Spinal cord (tissue), 3 donors: ENCODE measurements around a stretch of chr9.

- PRO-cap: no peak
- RAMPAGE, long total RNA: no peak
Observed at GRCh38 chr9:86795759-86796578, 151.3 kb downstream of the GAS1 start.

DNA sequence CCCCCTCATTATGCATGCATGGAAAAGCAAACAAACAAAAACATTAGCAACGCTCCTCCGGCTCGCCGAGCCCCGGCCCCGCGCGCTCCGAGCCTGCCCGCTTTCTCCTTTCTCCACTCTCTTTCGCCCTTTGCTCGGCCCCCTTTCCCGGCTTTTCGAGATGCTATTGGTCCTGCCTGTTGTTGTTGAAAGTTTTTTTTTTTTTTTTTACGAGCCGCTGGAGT lies 181 bp upstream of the GAS1 start:
- PRO-cap: no peak
- RAMPAGE, long total RNA: no peak

GRCh38 chr9:87223402-87224085 lies 274.1 kb upstream of the DAPK1 start:
- PRO-cap: no peak
- RAMPAGE, long total RNA: no peak

- PRO-cap: no peak
- RAMPAGE, long total RNA: no peak
Observed at GRCh38 chr9:87405855-87406054, 91.9 kb upstream of the DAPK1 start.

- PRO-cap: no peak
- RAMPAGE, long total RNA: no peak
Observed at GRCh38 chr9:87725528-87725736, 487 bp upstream of the CTSL start.

DNA sequence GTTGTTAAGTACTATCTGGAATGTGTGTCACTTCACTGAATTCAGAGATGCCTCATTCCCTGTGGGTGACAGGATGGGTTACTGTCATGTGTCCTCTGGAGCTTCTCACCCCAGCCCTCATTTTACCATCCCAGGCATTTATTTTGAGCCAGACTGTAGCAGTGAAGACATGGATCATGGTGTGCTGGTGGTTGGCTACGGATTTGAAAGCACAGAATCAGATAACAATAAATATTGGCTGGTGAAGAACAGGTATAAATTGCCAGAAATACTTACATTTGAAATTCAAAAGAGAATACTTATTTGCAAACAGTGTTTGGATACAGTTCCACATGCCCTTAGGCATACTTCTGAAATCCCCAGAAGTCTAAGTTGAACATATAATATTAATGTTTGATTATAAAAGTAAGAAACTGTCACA lies 4.3 kb downstream of the CTSL start:
- PRO-cap: no peak
- RAMPAGE, long total RNA: no peak

- PRO-cap: no peak
- RAMPAGE, long total RNA: no peak
Observed at GRCh38 chr9:87730886-87731540, 5.1 kb downstream of the CTSL start.

DNA sequence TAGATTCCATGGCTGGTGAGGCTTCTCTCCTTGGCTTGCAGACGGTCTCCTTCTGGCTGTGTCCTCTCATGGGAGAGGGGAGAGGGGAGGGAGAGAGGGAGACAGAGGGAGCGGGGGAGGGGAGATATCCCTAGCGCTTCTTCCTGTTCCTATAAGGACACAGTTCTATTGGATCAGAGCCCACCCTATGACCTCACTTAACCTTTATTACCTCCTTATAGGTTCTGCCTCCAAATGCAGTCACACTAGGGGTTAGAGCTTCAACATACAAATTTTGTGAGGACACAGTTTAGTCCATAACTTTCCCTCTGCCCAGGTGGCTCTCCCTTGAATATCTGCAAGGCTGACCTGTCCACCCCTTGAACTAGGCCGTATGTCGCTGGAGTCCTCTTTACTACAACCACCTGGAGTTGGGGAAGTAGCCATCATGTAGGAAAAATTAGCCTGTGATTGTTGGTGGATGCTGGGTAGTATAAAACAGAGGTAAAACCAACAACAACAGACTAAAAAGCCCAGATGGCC lies 60.5 kb downstream of the SPATA31C2 start:
- PRO-cap: no peak
- RAMPAGE, long total RNA: no peak

- PRO-cap: no peak
- RAMPAGE, long total RNA: no peak
Observed at GRCh38 chr9:88090338-88090610, 48.0 kb downstream of the SPATA31C2 start.

DNA sequence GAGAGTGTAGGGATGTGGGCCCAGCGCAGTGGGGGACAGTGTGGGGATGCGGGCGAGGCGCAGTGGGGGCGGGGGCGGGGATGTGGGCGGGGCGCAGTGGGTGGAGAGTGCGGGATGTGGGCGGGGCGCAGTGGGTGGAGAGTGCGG lies 218 bp upstream of the NXNL2 start:
- PRO-cap: no peak
- RAMPAGE, long total RNA: no peak

DNA sequence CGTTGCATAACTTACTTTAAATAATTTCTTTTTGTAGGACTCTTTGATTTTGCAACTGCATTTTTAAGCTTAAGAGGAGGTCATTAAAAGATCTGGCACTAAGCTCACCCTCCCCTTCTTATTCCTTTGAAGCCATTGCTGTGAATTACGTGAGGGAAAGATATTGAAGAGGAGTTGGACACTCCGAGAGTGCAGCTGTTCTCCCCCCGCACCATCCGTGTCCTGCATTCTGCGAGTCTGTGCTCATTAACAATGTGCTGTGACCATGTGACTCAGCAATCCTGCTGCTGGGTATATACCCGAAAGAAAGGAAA lies 39.9 kb downstream of the NXNL2 start:
- PRO-cap: no peak
- RAMPAGE, long total RNA: no peak

DNA sequence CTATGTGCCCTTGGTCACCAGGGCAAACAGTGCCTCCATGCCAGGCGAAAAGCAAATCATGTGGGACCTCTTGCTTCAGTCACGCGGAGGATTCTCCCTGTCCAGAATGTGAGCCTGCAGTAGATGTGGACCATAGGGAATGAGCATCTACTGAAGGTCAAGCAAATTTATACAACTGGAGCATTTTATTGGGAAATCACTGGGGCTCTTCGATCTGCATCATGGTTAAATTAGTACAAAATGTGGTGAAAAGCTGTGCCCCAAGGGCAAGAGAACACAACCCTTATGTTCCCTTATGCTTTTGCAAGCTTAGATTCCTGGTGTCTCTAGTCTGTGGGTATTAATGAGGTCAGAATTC lies 111.5 kb downstream of the NXNL2 start:
- PRO-cap: no peak
- RAMPAGE, long total RNA: no peak

DNA sequence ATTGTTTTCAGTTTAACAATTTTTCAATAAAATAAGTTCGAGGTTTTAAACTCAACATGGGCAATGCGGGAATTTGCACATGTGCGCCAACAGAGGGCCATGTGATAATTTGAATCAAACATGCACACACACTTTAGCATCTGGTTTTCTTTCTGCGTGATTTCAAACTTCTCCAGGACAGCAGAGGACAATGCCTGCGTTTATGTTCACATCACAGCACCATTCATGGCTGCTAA lies 2.9 kb downstream of the SHC3 start:
- PRO-cap: no peak
- RAMPAGE, long total RNA: no peak

- PRO-cap: no peak
- RAMPAGE, long total RNA: no peak
Observed at GRCh38 chr9:89308753-89309500, 2.1 kb upstream of the CKS2 start.

DNA sequence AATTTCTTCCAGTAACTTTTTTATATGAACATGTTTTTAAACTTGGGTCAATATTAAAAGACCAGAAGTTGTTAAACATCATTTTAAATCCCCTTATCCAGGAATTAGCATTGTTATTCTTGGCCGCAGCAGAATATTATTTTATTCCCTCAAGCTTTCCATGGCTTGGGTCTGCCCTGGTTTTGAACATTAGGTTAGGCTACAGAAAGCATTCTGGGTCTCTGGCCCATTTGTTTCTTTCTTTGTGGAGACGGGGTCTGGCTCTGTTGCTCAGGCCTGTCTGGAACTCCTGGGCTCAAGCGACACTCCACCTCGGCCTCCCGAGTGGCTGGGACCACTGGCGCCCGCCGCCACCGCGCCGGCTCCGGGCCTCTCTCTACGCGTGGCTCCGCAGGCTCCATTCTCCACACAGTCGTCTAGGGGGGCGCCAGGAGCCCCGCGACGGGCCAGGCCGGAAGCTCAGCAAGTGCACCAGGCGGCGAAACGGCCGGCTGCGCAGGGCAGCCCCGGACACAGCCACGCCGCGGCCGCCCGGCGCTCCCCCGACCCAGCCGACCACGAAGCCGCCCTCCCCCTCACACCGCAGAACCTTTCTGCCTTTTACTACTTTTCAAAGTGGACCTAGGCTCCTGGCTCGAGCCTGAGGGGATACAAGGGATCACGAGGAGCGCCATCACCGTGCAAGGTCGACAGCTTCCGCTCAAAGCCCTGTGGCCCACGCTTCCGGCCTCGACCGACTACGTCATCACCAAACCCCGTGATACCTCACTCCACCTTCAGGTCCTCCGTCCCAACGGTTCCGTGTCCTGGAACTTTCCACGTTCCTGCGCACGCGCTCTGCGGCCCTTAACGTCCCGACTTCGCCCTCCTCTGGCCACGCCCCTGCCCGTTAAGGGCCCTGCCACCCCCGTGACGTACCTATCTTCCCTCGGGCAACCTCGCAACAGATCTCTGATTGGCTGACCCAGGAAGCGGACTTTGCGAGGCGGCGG lies 606 bp upstream of the CKS2 start:
- PRO-cap: no peak
- RAMPAGE, long total RNA: no peak

DNA sequence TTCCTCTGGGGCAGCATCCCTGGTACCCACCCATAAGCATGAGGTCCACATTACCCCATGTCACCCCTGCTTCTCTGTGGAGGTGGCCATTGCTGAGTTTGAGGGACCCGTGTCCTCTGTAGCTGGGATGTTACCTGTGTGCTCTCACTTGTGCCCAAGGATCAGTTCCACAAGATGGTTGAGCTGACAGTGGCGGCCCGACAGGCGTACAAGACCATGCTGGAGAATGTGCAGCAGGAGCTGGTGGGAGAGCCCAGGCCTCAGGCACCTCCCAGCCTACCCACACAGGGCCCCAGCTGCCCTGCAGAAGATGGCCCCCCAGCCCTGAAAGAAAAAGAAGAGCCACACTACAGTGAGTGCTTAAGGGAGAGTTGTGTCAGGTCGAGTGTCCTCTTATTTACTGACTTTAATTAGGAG lies 39.5 kb downstream of the SECISBP2 start:
- PRO-cap: no peak
- RAMPAGE, long total RNA: no peak

DNA sequence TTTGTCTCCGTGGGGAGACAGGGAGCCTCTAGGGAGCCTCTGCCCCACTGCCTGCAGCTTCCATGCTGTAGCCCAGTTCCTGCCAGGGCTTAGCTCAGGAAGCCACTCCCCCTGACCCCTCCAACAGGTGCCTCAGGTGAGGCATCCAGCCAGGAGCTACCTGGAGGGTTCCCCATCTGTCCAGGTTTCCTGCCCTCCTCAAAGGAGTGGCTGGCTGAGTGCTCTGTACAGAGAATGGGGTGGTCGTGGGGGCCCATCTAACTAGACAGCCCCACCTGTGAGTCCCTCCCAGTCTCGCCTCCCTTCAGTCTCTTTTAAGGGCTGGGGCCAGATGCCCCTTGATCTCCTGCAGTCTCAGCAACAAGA lies 44.6 kb downstream of the SECISBP2 start:
- PRO-cap: no peak
- RAMPAGE, long total RNA: no peak

GRCh38 chr9:89386732-89387337 lies 68.5 kb downstream of the SECISBP2 start:
- PRO-cap: no peak
- RAMPAGE, long total RNA: no peak

GRCh38 chr9:89400305-89401095 lies 82.2 kb downstream of the SECISBP2 start:
- PRO-cap: no peak
- RAMPAGE, long total RNA: no peak

- PRO-cap: no peak
- RAMPAGE, long total RNA: no peak
Observed at GRCh38 chr9:89426454-89427096, 71.3 kb downstream of the SEMA4D start.